SK-N-MC (cell line): ENCODE measurements around the genes PRR15L and HOXB6.

DNA sequence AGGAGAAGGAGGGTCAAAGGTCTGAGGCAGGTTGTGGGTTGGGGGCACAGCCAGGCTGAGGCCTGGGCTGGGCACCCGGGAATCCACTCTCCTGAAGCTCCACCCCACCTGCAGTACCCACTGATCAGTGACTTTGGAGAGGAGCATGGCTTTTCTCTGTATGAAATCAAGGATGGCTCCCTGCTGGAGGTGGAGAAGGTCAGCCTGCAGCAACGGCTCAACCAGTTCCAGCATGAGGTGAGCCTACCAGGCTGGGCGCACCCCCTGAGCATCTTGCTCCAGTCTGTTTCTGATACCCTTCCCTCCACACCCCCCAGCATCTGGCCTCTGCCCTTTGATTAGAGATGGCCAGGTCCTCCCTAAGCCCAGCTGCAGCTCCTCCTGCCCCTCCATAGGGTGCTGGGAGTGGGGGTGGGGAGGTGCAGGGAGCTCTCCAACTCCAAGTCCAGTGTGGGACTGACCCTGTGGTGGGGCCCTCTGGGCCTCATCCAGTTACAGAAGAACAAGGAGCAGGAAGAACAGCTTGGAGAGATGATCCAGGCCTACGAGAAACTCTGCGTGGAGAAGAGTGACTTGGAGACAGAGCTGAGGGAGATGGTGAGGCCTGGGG, 2.7 kb downstream of the TBKBP1 start:
- RRBS, result no CpG with 5 or more reads among the region's 5 CpGs

DNA sequence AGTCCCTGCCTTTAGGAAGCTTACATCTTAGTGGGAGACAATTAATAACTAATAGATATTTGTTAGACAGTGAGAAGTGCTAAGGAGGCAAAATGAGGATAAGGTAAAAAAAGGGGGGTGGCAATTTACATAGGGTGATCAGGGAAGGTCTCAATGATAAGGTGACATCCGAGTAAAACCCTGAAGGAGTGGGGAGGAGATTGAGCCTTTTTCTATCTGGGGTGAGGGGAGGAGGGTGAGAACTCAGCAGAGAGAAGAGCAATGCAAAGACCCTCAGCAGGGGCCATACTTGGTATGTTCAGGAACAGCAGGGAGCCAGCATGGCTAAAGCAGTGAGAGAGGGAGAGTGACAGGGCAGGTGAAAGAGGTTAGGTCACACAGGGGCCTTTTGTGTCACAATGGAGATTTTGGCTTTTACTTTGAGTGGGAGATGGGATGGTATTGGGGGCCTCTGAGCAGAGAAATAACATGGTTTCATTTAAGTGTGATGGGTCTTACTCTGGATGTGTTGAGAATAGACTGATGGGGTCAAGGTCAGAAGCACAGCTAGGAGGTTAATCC, 6.0 kb downstream of the SP2 start:
- RRBS, result no CpG with 5 or more reads among the region's 1 CpG

- RRBS, result 10% methylated on average over 4 of the region's 11 CpGs
Measured at GRCh38 chr17:47941882-47942316, 528 bp downstream of the PNPO start.

- RRBS, result no CpG with 5 or more reads among the region's 3 CpGs
Measured at GRCh38 chr17:47956814-47957547, 702 bp downstream of the PRR15L start.

DNA sequence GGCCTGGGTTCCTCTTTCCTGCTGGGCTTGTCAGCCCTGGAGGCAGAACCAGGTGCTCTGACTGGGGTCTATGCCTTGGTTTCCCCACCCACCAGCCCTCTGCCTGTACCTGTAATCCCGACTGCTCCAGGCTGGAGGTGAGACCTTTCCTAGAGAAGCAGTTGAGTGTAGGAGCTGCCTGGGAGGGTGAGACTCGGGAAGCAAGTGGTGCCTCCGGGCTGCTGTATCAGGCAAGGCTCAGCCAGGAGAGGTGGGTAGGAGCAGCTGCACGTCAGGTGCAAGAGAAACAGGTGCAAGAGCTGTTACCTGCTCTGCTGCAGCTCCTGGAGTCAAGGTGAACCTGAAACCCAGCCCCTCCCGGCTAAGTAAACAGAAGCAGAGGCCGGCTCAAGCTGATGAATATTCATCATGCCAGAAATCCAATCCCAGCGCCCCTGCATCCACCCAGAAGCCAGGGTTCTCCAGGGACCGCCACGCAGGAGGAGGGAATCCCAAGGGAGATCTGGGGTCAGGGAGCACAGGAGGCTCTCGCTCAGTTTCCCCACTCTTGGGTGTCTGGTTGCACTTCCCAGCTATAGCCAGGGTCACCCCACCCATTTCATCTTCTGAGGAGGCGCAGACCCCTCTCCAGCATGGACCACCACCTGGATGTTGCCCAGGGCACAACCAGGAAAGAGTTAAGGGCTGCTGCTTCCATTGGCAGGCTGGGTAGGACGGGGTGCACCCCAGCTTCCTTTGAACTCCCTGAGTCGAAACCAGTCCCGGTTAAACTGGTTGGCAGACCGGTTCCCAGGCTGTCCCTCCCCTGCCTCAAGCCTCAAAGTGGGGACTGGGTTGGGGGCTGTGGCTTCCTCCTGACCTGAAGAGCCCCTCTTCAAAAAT, at the start of gene PRR15L:
Gene PRR15L, minus strand, starts transcription at position 336 of the 882 bp plus-strand sequence.
- RRBS, result no CpG with 5 or more reads among the region's 15 CpGs

DNA sequence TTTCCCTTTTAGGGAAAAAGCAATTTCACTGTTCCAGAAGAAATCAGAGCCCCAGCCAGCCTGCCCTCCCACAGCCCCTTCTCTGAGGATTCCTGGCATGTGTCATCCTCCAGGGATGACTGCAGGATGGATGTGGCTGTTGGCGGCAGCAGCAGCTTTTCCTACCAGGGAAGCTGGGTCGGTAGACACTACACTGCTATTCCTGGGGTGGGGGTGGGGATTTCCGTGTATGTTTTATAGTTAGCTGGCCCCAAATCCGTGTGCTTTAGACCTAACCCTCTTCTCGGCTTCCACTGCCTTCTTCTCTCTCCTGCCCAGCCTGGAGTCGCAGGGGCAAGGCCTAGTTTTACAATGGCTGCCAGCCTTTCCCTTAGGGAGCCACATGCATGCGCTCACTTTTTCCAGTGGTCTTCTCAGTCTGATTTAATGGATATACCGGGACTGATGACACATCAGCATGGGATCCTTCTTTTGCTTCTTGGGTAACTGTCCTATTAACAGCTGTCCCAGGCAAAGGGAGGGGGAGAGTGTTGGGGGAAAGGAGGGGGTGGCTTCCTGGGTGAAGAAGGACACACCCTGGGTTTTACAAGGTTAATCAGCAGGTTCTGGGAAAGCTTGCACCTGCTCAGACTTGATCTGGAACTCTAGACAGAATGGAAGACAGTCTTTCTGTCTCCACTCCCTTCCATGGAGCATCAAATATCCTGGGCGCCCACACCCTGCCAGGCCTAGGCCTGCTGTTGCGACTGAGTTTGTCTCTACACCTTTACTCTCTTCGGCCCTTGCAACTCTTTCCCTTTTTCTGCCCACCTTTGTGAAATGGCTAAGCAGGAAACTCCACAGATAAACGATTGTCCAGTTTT, 2.6 kb upstream of the NFE2L1 start:
- RRBS, result no CpG with 5 or more reads among the region's 12 CpGs

GRCh38 chr17:48060666-48060988, 12.5 kb downstream of the NFE2L1 start:
- RRBS, result no CpG with 5 or more reads among the region's 4 CpGs

GRCh38 chr17:48103170-48103414, 1.8 kb upstream of the CBX1 start:
- RRBS, result no CpG with 5 or more reads among the region's 4 CpGs

- RRBS, result no CpG with 5 or more reads among the region's 5 CpGs
Measured at GRCh38 chr17:48130333-48130814, 22.8 kb downstream of the SNX11 start.

DNA sequence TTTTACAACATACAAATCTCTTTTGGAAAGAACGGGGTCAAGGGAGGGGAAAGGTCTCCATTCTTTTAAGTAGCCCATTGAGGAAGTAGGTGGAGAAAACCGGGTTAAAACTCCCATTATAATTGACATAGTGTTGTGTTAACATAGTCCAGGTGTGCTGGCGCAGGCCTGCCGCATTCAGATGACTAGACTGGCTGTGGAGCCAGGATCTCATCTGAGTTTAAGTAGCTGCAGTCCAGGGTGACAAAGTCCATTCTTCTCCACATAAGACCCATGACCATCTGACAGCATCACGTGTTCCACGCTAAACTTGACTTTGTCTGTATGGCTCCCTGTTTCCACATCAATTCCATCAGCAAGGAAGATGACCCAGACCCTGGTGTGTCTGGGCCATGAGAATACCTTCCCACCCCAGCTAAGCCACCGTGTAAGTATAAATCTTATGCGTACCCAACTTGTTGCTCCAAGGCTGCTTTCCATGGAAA, 46.5 kb downstream of the SNX11 start:
- RRBS, result no CpG with 5 or more reads among the region's 8 CpGs

GRCh38 chr17:48526866-48527289, 3.9 kb downstream of the HOXB1 start:
- RRBS, result 47% methylated on average over 19 of the region's 38 CpGs

GRCh38 chr17:48540808-48541679, 3.9 kb downstream of the HOXB2 start:
- RRBS, result 93% methylated on average over 5 of the region's 19 CpGs

DNA sequence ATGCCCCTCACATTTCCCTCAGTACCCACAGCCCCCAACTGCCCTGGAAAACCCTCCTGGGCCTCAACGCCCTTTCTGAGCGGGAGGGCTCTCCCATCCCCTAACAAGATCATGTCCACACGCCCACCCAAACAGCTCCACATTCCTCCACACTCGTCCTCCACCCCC, 14.4 kb downstream of the HOXB4 start:
- RRBS, result no CpG with 5 or more reads among the region's 4 CpGs

GRCh38 chr17:48567549-48568184, 10.5 kb downstream of the HOXB4 start:
- RRBS, result no CpG with 5 or more reads among the region's 3 CpGs

DNA sequence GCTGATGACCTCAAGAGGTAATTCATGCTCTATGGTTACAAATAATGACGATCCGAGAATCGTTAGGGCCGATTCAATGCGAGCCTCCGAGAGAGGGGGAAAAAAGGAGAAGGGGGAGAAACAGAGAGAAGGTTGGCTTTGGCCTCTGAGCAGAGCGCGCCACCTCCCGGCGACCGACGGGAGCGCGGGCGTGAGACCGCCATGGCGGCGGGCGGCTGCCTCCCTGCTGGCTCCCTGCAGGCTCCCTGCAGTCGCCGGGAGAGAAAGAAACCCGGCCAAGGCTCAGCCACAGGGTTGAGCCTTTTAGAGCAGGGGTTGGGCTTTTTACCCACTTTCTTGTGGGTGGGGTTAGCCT, 281 bp upstream of the HOXB5 start:
- RRBS, result under 1% methylated on average over 10 of the region's 22 CpGs

DNA sequence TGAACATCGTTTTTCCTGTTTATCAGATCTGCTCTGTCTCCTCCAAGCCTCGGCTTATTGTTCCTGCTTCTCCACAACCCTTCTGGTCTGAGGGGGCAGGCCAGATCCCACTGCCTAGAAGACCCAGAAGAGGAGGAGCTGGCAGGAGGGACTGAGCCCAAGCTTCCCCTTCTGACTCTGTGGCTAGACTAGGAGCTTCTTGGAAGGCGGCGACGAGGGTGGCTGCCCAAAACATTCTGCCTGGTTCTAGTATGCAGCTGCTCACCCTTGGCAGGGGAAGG, 5.2 kb upstream of the HOXB5 start:
- RRBS, result no CpG with 5 or more reads among the region's 5 CpGs

GRCh38 chr17:48603936-48604177, 929 bp downstream of the HOXB6 start:
- RRBS, result 2% methylated on average over 6 of the region's 14 CpGs

GRCh38 chr17:48604178-48605356, at the start of gene HOXB6:
TSS of gene HOXB6 (minus strand) at chr17:48604986.
- RRBS, result no CpG with 5 or more reads among the region's 27 CpGs

- RRBS, result under 1% methylated on average over 24 of the region's 72 CpGs
Measured at GRCh38 chr17:48612849-48614002, 1.9 kb downstream of the HOXB8 start.

DNA sequence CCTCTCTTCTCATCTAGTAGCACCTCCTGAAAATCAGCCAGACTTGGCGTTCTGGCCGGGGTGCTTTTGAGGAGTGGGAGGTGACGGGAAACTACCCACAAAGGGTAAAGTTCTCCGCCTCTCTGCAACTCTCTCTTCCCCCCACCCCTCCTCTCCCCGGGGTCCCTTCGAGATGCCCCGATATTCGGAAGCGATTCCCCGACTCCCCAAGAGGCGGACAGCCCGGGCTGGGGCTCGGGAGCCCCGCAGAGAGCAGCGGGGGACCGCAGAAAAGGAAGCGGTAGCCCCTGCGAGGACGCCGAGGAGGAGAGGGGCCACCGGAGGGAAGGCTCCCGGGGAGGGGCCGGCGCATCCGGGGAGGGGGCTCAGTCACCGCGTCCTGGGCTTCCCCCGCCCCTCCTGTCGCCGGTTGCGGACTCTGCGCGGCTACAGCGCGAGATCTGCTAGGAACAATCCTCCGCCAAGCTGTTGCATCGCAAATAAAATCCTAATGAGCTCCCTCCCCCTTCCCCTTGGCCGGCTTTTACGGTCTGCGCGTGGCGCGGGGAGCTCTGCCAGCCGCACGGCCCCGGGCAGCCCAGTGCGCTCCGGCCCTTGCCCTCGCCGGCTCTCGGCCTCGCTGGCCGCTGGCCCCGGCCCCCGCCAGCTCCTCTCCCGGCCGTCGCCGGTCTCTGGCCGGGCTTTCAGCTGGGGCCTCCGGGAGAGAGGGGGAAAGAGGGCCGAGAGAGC, 1.2 kb downstream of the HOXB9 start:
- RRBS, result 1% methylated on average over 37 of the region's 62 CpGs